ENCODE measurements around a stretch of chr10.

DNA sequence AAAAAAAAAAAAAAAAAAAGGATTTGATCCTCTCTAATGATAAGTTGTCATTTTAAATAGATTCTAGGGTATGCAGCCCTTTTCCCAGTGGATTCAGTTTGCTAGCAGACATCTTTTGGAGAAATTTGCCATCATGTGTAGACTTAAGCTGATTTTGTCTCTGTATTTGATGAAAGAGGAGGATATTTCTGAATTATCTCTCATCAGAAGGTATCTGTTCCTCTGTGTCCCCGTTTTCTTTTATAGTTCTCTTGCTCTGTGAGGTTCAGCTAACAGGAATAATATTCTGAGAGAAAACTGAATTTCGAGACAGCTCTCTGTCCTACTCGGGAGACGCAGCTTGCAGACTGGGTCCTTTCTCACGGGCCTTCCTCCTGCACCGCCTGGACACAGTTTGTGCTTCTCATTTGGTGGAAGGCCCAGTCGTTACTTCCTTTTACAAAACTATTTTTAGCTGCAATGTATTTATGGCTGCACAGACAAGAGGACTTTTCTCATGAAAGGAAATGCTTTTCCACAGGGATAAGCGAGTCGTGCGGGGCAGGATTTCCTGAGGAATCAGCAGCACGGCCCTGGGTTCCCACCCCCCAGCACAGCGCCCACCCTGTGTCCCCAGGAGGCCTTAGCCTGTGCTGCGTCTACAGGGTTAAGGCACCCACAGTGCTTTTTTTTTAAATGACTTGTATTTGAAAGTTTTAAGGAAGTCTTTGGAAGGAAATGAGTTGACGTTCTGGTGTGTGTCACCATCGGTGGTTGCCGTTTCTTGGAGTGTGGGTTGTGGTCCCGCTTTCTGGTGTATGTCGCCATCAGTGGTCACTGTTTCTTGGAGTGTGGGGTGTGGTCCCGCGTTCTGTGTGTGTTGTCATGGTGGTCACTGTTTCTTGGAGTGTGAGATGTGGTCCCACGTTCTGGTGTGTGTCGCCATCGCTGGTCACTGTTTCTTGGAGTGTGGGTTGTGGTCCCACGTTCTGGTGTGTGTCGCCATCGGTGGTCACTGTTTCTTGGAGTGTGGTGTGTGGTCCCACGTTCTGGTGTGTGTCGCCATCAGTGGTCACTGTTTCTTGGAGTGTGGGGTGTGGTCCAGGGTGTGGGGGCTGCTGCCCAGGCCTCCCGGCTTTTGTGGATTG, 50.8 kb downstream of the INPP5A start:
- PRO-cap, result no peak

- PRO-cap, result no peak
Observed at GRCh38 chr10:132593394-132593885, 55.9 kb downstream of the INPP5A start.

DNA sequence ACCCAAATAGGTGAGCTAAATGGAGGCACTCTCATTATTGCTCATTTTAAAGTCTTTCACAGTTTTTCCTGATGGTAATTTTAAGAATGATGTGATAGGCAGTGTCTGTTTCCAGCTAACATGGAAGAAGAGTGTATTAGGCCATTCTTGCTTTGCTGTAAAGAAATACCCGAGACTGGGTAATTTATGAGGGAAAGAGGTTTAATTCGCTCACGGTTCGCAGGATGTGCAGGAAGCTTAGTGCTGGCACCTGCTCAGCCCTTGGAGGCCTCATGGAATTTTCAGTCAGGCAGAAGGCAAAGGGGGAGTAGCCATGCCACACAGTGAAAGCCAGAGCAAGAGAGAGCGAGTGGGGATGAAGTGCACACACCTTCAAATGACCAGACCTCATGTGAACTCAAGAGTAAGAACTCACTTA, 80.9 kb downstream of the INPP5A start:
- PRO-cap, result no peak

GRCh38 chr10:132666091-132666592, 119.8 kb downstream of the NKX6-2 start:
- PRO-cap, result no peak

DNA sequence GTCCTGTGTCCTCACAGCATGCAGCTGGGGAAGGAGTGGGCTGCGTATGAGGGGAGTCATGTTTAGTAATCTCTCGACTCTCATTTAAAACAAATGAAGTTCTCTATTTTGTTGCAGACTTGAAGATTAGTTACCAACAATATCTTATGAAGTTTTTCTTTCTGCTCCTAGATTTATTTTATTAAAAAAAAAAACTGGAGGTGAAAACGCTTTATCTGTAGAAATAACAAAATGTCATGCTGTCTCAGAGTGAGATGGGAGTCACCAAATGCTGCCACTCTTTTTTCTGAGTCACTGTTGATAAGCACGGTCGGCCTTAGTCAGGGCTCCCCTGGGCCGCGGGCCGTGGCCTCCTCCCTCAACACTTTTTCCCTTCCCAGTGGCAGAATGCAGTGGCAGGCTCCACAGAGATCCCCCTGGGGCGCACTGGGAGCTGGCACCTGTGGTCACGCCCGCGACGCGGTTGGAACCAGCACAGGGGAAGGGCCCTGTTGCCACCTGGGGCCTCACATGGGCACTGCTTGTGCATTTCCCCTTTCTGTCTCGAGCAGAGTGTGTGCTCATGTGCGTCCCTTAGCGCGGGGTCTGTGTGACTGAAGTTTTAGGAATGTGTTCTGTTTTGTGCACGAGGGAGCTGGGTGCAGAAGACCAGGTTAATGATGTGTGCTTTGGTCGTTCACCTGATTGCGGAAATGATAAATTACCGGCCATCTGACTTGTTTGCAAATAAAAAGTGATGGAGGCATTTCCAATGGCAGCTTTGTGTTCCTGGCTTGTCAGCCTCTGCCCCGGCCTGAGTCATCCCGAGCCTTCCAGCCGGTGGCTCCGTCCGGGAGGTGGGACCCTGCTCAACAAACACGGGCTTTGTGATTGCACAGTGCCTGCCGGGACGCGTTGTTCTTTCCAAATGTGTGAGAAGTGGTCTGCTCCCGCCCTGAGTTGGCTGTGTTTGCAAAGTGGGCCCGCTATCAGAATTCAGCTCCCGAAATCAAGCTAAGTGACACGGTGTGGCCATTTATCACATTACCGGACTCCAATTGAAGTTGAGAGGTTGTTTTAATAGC, 100.7 kb downstream of the NKX6-2 start:
- PRO-cap, result no peak

GRCh38 chr10:132787682-132788100, 1.7 kb upstream of the NKX6-2 start:
- PRO-cap, result no peak

DNA sequence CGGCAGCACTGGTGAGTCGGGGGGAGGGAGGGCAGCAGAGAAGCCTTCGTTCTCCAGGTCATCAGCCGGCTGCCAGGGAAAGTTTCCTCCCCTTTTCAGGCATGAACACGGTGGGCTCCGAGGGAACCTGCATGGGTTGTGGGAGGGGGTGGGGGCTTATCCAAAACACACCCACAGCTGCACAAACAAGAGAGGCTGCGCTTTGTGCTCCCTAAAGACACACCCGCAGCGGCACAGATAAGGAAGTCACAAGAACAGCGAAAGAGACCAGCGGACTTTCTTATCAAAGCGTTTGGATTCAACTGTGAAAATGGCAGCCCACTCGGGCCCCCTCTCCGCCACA, 62.4 kb upstream of the NKX6-2 start:
- PRO-cap, result no peak

DNA sequence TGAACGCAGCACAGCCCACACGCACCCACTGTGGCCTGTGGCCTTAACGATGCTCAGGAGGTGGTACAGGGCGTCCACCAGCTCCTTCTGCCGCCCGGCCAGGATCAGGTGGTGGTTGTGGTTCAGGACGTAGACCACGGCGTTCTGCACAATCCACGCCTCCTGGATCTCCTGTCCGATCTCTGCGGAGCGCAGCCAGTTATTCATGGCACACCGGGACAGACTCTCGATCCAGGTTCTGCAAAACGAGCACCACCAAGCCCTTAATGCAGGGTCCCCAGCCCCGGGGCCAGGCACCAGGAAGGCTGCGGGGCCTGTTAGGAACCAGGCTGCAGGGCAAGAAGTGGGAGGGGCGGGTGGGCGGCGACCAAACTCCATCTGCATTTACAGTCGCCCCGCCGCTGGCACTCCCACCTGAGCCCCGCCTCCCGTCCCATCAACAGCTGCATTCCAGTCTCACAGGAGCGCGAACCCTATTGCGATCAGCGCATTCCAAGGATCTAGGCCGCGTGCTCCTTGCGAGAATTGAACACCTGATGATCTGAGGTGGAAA, 29.3 kb downstream of the CFAP46 start:
- PRO-cap, result no peak

DNA sequence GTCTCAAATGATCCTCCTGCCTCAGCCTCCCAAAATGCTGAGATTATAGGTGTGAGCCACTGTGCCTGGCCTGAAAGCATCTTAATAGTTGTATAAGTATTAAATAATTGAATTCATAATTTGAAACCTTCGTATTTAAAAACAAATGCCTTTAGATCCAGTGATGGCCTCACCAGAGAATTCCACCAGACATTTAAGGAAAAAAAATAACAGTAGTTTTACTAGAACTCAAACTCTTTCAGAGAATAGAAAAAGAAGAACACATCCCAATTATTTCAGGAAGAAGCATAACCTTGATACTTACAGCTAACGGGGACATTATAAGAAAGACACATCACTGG, 6.2 kb upstream of the KNDC1 start:
- PRO-cap, result no peak

DNA sequence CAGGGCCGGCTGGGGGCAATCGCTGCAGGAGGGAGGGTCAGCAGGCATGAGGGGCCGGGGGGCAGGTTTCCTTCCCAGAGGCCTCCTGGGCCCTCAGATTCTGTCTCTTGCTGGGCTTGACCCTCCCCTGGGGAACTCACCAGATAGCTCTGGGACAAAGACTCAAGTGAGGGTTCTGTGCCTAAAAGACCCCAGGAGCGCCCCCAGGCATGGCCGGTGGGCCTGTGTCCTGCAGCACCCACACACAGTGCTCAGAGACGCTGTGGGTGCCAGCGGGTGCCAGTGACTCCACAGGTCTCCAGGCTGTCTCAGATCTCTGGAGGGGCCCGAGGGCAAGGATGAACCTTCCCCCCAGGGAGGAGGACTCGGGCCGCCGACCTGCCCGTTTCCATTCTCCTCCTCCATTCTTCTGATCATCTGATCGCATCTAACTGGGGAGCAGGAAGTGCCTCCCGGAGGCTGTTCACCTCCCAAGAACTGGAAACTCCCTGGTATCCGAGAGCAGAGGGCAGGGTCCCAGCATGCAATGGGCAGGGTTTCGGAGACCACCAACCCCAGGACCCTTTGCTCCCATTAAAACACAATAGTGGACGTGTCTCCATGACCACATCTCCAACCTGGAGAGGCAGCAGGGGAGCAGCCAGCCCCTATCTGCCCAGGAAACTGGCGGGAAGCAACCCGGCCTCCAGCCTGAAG, 954 bp downstream of the ADAM8 start:
- PRO-cap, result no peak

DNA sequence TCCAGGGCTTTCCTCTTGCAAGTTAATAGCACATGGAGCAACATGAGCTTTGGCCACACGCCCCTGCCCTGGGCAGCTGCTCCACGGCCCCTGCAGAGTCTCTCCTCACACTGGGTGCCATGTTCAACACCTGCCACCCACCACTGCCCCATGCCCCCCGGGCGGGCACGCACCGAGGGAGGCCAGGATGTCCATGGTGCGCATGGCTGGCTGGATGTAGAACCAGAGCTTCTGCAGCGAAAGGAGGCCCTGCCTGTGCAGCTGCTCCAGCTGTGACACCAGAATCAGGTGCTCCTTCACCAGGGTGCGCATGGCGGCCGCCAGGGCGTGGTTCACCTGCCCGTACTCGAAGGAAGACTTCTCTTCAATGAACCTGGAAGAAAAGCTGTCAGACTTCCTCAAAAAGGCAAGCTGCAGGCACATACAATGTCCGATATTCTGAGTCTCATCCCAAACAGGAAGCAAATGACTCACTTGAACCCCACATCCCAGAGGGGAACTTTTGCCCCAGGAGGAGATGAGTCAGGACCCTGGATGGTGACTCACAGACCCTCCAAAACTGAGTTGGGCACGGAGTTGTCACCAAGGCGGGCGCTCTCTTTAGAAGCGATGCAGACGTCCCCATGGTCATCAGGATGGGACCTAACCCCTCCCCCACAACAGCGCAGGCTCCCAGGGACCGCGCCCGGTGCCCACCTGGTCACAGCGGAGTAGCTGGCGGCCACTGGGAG, 15.6 kb downstream of the TUBGCP2 start:
- PRO-cap, result no peak

DNA sequence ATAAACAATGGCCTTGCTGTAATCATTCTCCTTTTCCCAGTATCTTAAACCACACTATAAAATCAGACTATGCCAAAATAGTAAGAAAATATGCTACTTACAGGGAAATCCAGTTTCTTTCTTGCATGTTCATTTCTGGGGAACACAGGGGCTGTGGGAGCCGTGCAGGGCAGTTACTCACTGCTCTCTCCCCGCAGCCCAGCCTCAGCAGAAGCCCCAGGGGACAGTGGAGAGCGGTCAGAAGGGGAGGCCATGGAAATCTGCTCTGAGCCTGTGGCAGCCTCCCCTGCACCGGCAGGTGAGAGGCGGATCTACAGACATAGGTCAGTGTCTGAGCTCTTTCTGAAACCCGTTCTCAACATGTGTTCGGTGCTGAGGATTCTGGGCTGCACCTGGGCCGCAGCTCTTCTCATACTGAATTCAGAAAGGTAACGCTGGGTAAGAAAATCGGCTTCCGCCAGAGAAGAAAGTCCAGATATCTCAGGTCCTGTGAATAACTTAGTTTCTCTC, 2.9 kb downstream of the ZNF511 start:
- PRO-cap, result no peak

DNA sequence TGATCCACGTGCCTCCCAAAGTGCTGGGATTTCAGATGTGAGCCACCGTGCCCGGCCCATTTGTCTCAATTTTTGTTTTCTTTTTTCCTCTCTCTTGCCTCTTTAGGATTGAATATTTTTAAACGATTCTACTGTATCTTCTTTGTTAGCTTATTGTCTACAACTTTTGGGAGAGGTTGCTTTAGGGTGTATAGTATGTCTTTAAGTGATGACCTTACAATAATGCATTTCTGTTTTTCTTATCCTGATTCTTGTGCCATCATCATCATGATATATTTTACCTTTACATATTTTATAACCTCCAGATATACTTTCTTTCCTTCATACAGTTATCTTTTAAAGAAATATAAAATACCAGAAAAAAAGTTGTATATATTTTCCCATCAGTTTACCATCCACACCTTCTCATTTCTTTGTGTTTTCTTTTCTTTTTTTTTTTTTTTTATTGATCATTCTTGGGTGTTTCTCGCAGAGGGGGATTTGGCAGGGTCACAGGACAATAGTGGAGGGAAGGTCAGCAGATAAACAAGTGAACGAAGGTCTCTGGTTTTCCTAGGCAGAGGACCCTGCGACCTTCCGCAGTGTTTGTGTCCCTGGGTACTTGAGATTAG, 10.8 kb downstream of the SPRN start:
- PRO-cap, result no peak

- PRO-cap, result no peak
Observed at GRCh38 chr10:133424024-133424549, 338 bp downstream of the SPRN start.

- PRO-cap, result no peak
Observed at GRCh38 chr10:133538394-133538613, 11.1 kb downstream of the CYP2E1 start.

DNA sequence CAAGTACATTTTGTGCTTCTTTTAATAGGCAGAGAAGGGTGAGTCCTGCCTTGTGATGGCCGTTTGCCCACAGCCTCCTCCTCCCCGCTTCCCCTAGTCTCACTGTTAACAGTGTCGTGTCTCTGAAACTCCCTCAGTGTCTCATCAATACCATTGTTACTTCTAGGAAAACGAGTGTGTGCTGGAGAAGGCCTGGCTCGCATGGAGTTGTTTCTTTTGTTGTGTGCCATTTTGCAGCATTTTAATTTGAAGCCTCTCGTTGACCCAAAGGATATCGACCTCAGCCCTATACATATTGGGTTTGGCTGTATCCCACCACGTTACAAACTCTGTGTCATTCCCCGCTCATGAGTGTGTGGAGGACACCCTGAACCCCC, 11.4 kb downstream of the CYP2E1 start:
- PRO-cap, result no peak

All from trachea (tissue), 1 donor.